Left ventricle myocardium (tissue), 1 donor: ENCODE results near the genes PCDHB1, PCDHGB3, PCDHGB4, HDAC3 and ARAP3.

DNA sequence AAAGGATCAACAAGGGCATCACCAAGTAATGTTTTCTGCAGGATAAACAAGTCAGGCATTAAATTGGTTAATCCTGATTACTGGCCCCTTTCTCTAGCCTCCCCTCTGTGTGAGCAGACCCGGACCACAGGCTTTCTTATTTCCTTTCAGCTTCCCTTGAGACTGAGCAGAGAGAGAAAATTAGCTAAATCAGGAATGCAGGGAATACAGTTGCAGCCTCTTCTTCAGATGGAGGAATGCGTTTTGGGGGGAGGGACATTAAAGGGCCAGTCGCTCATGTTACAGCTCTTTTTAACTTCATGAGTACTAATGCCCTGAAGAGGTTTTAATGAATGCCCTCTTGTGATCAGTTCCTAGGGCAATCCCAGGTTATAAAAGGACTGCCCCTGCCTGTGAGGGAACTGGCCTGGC lies 19.9 kb downstream of the PCDHAC2 start:
- PRO-cap: no peak

DNA sequence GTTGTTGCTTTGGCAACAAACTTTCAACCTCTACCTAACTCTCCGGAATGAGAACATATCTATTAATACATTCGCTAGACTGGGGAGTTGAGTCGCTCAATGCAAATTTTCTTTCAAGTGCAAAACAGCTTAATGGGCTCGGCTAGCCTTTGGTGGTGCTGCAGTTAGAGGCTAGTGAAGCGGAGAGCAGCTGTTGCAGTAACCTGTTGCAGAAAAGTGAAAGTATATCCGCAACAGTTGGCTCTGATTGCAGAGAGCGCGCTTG lies at the start of gene PCDHB1:
Gene PCDHB1 (plus strand): TSS at position 178 of the 265 bp plus-strand sequence.
- PRO-cap: no peak

GRCh38 chr5:141135461-141136440 lies 745 bp downstream of the PCDHB5 start:
- PRO-cap: no peak

DNA sequence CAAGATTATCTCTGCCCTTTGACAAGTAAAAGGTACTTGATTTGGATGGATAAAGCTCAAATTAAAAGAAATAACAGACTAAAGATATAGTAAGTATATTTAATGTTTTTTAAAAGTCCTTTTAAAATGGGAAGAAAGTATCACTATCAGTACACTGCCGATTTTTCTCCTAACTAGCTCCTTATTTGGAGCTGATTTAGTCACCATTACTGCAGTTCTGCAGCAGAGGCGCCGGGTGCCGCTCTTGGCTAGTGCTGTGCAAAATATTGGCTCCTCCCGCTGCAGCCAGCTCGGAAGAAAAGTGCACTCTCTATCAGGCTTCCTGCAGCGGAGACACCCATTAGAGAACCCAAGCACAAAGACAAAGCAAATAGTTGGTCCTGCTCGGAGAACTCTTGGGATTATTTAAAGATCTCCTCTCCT lies at the start of gene PCDHGB3:
Gene PCDHGB3 (plus strand): TSS at position 304 of the 423 bp plus-strand sequence.
- PRO-cap: no peak

DNA sequence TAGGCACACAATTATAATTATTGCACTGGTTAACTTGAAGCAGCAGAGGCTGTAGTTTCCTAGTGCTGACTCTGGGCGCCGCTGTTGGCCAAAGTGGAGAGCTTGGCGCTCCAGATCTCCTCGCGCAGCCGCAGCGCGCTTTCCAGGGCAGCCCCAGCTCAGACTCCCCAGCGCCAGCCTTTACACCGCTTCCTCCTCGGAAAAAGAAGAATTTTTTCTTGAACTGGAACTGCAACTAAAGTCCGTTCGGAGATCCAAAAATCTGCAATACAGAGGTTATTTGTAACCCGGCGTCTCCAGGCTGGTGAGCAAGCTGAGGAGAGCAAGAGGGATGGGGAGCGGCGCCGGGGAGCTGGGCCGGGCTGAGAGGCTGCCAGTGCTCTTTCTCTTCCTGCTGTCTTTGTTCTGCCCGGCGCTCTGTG lies at the start of gene PCDHGB4:
Gene PCDHGB4 (plus strand): TSS at position 145 of the 422 bp plus-strand sequence.
- PRO-cap: no peak

GRCh38 chr5:141507595-141508324 lies 18.9 kb downstream of the PCDHGC5 start:
- PRO-cap: no peak

DNA sequence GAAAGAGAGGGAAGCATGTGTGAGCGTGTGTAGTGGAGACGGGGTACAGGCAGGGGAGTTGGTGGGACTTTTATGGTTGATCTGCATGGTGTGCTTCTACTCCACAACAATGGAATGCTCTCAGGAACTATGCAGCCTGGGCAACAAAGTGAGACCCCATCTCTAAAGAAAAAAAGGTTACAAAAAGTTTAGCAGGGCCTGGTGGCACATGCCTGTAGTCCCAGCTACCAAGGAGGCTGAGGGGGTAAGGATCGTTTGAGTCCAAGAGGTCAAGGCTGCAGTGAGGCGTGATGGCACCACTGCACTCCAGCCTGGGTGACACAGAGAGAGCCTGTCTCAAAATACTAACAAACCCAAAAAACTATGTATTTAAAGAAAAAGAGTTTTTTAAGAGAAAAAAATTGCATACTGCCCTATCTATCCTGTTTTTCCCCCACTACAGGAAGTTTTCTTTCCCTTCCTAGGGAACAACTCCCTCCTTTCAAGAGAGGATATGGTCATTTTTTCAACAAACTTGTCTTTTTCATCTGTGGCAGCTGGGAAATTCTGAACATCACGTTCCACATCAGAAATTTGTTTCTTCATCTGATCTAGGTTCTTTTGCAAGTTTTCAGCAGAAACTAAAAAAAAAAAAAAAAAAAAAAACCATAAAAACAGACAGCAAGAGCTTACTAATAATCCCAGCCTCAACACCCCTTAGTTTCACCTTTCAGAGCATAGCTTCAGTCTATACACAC lies 38.4 kb downstream of the PCDHGC5 start:
- PRO-cap: no peak

- PRO-cap: no peak
Measured at GRCh38 chr5:141564047-141564510, 54.7 kb downstream of the DIAPH1 start.

GRCh38 chr5:141564511-141565000 lies 54.2 kb downstream of the DIAPH1 start:
- PRO-cap: no peak

- PRO-cap: no peak
Measured at GRCh38 chr5:141582069-141582715, 36.6 kb downstream of the DIAPH1 start.

- PRO-cap: bidirectional peak, plus-strand start at chr5:141637001, minus-strand start at chr5:141636849
Measured at GRCh38 chr5:141636690-141637118, at the start of gene HDAC3. Gene HDAC3, minus strand, starts transcription at chr5:141636849.

DNA sequence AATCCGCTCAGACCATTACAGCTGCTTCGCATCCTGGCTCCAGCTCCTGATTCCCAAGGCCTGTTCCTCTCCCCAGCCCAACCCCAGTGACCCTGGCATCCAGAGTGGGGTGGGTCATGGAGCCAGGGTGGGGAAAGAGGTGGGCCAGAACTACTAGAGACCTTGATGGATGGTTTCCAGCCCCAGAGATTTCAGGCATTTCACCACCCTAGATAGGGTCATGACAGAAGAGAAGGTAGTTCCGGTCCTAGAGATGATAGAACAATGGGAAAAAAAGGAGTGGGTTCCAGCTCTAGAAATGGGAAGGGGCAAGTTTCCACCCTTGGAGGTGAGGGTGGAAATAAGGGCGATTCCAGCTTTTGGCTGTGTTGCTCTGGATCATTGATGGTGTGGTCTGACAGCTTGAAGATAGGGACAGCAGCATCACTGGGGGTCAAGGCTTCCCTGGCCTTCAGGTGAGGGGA lies 4.3 kb downstream of the RELL2 start:
- PRO-cap: no peak

DNA sequence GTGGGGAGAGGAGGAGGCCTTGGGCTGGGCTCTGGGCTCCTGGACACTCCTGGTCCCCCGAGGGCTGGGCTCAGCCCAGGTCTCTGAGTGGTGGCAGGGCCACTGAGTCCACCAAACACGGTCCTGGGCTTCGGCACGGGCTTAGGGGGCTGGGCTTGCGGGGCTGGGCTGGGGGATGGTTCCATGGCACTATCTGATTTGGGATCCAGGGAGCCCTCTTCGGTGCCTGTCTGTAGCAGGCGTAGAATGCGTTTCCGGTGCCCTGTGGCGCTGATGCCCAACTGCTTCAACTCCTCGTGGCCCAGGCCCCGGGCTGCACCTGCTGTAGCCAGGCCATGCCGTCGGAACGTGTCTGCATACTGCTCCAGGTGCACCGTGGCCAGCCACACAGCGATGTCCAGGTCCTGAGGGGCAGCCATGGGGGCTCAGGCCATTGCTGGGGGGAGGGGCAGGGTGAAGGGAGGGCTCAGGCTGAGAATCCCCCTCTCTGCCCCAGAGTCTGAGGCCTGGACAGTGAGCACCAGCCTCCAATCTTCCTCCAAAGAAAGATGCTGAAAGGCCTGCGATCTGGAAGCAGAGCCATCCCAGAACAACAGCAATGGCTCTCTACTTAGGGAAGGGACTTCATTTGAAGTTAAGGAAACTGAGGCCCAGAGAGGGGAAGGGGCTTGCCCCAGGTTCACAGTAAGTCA lies 1.8 kb downstream of the ARAP3 start:
- PRO-cap: no peak

DNA sequence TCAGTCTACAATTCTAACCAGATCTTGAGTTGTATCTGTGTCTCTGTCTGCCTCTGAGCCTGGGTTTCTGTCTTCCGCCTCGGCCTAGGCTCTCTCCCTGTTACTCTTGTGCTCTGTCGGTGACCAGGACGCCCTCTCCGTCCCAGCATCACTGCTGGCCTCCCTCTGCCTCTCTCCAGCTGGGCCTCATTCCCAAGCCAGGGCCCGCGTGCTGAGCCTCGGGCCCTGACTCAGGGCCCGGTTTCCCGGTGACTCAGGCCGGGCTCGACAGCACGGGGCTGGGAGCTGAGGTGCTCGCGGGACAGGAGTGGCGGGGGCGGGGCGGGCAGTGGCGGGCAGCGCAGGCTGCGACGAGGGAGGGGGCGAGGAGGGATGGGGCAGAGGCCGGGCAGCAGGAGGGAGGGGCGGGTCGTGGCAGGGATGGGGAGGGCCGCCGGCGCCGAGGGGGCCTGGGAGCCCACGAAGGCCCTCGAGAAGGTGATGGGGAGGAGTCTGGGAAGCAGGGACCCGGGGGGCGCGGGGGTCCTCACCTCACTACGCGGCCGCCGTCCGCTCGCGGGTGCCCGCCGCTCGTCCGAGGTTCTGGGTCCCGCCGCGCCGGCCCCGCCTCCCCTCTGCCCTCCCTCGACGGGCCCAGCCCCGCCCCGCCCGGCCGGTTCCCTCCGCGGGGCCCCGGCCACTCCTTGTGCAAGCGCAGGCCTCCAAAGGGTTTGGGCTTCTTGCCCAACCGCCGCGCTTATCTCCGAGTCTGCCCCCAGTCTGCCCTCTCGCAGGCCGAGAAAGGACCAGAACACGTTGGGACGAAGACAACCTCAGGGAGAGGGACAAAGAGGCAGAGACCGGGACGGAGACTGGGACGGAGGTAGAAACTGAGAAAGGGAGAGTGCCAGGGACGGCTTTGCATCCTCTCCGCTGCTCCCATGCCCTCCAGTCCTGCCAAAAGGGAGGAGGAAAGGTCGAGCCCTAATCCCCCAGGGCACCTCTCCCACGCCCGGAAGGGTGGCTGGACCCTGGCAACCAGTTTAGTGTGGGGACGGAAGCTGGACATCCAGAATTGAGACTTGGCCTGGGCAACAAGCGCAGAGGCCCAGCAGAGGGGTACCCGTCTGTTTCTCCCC lies at the start of gene ARAP3:
Gene ARAP3 (minus strand): TSS at position 588 of the 1,118 bp plus-strand sequence.
- PRO-cap: bidirectional peak, plus-strand start at position 704 of the sequence, minus-strand start at position 584 of the sequence

GRCh38 chr5:141835921-141836672 lies 42.1 kb downstream of the PCDH1 start:
- PRO-cap: no peak

GRCh38 chr5:141850179-141850949 lies 27.8 kb downstream of the PCDH1 start:
- PRO-cap: bidirectional peak, plus-strand start at chr5:141850594, minus-strand start at chr5:141850415

- PRO-cap: no peak
Measured at GRCh38 chr5:141863601-141864158, 14.5 kb downstream of the PCDH1 start.

- PRO-cap: no peak
Measured at GRCh38 chr5:141870739-141871257, 7.4 kb downstream of the PCDH1 start.

GRCh38 chr5:141940674-141941273 lies 17.1 kb downstream of the DELE1 start:
- PRO-cap: no peak

- PRO-cap: no peak
Measured at GRCh38 chr5:141951433-141951838, 6.6 kb downstream of the PCDH12 start.